Rectum (tissue), 1 donor: ENCODE measurements around a stretch of chr1.

DNA sequence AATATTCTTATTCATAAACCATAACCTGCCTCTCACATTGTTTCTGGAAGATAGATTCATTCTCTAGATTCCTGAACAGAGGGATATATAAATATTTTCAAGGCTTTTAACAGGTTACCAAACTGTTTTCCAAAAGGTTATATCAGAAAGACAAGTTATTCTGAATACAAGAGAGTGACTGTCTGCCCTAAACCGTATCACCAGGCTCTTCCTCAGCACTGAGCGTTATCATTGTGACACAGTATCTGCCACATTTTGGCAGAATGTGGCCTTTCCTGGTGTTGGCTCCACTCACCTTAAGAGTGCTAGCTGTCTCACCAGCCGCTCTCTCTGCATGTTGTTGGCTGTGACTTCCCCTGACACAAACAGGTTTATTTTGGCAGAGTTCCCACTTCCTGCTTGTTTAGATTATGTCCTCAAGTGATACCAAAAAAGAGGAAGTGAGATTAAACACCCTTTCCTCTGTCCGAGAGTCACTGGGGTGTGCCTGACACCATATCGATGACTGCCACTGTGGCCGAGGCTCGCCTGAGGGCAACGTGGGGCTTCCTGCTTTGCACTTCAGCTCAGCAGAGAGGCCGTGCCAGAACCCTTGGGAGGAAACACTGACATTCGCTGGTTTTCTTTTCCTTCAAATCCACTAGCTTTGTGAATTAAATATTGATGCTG is 102.3 kb downstream of the JAK1 start:
- PRO-cap, result bidirectional peak, plus-strand start at position 514 of the sequence, minus-strand start at position 332 of the sequence

DNA sequence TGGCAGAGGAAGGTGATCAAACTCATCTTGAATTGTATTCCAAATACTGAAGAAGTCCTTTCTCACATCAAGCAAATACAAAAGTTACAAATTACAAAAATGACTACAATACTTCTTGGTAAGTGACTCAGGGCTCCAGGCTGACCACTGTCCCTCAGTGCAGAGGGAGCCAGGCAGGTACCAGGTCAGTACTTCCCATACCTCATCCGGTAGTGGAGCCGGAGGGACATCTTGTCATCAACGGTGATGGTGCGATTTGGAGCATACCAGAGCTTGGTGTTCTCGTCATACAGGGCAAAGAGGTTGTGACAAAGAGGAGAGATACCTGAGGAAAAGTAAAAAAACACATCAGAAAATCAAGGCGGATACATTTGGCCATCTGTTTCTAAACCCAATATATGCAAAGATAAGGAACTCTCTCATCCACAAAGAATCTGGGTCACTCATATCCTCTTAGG is 87.5 kb downstream of the JAK1 start:
- PRO-cap, result no peak

GRCh38 chr1:64917136-64918298 is 48.8 kb downstream of the JAK1 start:
- PRO-cap, result no peak

DNA sequence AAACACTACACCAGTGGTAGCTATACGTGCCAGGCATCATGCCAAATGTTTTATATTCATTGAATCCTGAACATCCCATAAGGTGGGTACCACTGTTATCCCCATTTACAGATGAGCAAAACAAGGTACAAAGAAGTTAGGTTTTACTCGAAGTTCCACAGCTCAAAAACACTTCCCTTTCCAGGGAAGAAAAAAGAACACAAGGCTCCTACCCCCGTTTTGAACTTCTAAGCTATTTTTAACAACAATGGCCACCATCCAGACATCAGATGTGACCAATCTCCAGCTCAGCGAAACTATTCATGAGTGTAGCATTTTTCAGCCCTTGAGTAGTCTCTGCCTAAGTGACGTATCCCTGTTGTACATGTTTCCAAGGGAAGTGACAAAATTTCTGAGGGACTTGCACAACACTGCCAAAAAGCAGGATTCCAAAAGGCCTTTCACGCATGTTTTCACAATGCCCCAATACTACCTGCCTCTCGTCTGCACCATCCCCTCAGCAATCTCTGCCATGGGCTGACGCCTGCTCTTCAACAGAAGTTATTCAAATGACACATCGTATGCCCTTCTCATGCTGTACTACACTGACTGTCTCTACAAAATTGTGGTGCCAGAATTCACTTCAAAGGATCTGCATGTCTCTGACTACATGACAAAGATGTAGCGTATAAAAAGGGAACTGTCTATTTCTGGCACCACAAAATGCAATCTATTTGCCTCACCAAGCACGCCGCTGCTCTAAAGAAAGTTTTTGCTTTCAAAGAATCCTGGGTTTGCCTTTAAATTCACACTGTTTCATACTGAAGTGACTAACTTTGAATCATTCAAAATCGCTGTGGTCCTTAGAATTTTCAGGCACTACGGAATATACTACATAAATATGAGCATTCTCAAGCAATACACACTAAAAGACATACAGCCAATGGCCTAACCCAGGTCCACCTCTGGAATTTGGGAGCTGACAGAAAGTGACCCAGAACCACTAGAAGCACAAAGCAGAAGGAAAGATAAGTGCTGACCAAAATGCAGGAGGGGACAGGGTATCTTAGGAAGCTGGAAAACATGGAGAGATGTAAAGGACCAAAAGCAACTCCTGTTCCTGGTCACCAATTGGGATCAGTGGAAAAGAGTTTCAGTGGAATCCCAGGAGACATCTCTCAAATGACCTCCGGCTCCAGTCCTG is 32.9 kb downstream of the JAK1 start:
- PRO-cap, result bidirectional peak, plus-strand start outside the sequence, minus-strand start at position 992 of the sequence

GRCh38 chr1:64982994-64983556 is 16.7 kb upstream of the JAK1 start:
- PRO-cap, result no peak

- PRO-cap, result bidirectional peak, plus-strand start at chr1:65003179, minus-strand start at chr1:65003078; unidirectional peak, minus-strand start at chr1:65003346
Measured at GRCh38 chr1:65003011-65003639, 36.8 kb upstream of the JAK1 start.

DNA sequence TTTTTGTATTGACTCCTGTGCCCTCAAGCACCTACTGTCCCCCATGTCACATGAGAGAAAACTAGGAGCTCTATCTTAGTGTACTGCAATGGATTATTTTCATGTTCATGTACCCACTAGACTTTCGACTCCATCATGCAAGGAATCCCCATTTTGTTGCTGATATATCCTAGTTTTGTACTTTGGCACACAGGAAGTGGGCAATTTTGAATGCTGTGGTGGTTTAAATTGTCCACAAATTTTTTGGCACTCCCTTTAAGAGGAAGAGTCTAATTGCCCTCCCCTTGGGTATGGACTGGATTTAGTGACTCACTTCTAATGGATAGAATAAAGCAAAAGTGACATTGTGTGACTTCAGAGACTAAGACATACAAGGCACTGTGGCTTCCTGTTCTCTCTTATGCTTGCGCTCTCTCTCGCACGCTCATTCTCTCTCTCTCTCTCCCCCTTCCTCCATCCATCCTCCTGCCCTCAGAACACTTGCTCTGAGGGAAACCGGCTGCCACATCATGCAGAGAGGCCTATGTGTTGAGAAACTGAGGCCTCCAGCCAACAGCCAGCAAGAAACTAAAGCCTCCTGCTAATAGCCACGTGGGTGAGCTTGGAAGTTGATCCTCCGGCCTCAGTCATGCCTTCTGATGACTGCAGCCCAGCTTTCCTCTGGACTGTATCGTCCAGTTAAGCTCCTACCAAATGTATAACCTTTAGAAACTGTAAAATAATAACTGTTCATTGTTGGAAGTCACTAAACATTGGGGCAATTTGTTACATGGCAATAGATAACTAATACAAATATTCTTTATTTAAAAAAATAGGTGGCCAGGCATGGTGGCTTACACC is 43.8 kb upstream of the JAK1 start:
- PRO-cap, result no peak

DNA sequence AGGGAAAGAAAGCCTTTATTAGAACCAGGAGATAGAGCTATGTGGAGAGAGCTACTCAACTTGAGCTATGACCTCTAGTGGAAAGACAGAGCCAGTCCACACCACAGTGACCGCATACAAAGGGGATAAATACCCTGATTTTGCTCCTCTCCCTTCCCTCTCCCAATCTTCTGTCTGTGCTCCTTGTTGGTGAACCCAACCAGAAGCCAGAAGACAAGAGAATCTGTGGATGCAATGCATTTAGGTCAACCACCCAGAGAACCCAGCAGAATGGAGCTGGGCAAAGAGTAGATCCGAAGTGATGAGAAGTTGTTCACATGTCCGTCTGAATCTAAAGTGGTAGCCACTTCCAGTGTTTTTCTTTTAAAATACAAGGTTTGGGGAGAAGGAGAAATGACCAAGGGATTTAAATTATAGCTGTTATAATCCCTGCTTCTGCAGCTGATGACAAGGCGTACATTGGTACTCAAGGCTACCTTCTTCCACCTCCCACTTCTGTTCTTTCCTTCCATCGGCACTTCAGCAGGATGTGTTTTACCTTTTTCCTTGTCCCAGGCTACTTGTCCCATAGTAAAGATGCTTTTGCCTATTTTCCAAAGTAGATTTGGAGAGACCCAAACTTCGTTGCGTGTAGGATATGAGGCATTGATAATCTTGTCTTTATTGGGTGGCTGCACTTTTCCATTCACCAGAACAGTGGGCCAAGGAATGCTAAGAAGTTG is 54.7 kb upstream of the JAK1 start:
- PRO-cap, result no peak

DNA sequence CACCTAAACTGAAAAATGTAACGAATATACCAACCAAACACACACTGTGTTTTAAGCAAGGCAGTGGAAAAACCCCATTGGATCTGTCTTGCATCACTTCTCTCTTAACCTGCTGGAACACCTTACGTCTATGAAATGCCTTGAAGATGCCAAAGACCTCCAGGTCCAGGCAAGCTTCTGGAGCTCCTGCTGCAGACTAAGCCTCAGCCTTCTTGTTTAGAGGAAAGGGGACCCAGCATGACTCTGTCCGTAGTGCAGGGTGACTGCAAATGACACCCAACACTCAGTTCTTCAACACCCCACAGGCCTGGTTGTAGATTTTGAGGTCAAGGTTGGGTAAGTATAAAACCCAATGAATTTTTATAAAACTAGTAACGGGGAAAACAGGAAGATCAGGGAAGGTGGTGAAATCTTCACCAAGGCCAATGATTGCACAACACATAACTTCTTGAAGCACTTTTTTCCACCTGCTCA is 89.3 kb upstream of the JAK1 start:
- PRO-cap, result no peak

DNA sequence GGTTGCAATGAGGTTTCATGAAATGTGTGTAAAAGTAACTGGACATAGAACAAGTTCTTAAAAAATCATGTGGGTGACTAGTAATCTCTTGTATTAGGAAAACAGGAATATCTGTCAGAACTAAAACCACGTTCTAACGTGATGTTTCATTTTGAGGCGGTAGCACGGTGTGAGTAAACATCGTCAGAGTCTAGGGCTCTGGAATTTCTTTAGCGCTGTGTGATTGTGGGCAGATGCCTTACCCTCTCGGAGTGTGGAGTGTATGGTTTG is 55.4 kb upstream of the DNAJC6 start:
- PRO-cap, result no peak

GRCh38 chr1:65394514-65395093 is 25.9 kb upstream of the LEPR start:
- PRO-cap, result no peak

DNA sequence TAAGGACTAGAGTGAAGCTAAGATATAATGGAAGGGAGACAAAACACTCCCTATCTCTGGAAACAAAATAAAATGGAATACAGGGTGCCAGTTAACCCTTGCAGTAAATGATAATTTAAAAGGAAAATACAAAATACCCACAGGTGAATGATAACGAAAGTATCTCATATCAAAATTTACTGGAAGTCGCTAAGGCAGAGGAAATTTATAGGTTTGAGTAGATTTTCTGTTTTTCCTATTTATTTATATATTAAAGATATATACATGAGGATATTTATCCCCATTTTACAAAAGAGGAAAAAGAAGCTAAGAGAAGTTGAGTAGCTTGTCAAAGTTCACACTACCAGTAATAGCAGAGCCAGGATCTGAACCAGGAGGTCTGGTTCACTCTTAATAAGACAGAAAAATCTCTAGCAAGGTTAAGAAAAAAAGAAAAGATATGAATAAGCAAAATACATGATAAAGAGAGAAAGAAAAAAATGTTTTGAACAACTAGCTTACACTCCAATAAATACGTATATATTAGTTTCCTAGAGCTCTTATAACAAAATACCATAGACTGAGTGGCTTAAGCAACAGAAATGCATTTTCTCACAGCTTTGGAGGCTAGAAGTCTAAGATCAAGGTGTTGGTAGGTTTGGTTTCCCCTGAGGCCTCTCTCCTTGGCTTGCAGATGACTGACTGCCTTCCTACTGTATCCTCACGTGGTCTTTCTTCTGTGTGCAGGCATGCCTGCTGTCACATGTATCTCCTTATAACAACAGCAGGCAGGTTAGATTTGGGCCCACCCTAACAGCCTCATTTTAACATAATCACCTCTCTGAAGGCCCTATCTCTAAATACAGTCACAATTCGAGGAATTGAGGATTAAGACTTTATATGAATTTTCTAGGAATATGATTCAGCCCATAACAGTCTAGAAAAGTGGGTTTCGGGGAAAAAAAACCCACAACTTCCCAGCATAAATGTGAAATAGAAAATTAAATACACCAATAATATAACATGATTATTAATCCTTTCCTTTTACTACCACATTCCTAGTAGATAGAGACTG is 60.3 kb downstream of the LEPR start:
- PRO-cap, result no peak

DNA sequence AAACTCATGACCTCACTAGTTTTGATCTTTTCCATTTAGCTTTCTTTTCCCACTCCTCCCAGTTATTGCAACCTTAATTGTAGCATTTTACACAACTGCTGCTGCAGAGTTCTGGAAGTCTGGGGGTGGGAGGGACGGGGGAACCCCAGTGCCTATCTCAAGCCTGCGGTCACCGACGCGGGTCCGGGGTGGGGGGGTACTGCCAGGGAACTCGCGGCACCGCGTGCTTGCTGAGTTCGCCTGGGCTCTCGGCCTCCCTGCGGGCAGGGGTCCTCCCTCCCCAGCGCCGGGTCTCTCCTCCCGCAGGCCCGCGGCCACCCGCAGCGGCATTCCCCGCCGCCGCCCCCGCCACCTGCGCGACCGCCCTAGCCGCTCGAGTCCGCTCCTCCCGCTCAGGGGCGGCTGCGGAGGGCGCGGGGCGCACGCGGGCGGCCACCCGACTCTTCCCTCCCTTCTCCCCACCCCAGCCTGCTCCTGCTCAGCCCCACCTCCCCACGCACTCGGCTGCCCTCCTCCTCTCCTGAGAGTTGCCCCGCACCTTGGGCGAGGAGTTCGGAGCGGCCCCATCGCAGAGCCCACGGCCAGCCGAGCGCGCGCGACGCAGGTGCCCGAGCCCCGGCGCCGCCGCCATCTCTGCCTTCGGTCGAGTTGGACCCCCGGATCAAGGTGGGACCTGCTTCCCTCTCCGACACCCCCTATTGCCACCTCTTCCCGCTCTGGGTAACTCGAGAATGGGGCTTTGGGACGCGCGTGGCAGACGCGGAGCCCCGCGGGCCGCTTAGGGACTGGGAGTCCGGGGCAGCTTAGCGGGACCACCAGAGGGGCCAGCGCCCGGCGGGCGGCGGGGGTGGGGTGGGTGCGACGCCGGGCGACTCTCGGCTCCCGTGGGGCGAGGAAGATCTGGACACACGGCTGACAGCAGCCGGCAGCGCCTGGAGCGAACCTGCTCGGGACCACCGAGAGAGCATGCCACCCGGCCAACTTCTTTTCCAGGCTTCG is 105.0 kb downstream of the LEPR start:
- PRO-cap, result bidirectional peak, plus-strand start at position 395 of the sequence, minus-strand start at position 367 of the sequence; bidirectional peak, plus-strand start at position 728 of the sequence, minus-strand start at position 635 of the sequence

DNA sequence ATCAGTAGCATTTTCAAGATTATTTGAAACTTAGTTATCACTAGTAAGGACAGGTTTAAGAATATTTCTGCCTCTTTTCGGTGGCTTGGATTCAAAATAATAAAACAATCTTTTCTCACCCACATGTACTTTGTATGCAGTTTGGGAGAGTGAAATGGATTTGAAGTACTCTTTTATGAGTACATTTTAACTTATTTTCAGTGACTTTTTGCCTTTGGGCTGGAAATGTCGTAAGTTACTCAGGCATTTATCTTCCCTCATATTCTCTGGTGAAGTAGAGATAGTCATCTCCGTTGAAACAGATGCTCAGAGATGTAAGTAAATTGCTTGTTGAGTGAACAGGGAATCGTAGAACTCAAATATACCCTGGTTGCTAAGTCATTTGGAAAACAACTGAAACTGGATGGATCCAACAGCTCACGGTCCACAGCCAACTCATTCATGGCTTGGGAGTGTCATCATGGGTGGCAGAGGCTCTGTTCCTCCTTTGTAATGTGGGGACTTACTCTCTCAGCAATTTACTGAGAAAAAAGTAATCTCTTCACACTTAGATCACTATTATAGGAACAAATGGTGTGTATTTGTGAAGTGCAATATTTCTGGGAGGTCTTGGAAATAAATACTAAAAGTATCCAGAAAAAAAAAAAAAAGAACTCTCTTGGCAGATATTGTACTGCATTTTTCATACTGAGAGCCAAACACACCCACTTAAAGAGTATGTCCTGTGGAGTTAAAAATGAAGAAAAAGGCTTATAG is 107.2 kb downstream of the LEPR start:
- PRO-cap, result no peak

DNA sequence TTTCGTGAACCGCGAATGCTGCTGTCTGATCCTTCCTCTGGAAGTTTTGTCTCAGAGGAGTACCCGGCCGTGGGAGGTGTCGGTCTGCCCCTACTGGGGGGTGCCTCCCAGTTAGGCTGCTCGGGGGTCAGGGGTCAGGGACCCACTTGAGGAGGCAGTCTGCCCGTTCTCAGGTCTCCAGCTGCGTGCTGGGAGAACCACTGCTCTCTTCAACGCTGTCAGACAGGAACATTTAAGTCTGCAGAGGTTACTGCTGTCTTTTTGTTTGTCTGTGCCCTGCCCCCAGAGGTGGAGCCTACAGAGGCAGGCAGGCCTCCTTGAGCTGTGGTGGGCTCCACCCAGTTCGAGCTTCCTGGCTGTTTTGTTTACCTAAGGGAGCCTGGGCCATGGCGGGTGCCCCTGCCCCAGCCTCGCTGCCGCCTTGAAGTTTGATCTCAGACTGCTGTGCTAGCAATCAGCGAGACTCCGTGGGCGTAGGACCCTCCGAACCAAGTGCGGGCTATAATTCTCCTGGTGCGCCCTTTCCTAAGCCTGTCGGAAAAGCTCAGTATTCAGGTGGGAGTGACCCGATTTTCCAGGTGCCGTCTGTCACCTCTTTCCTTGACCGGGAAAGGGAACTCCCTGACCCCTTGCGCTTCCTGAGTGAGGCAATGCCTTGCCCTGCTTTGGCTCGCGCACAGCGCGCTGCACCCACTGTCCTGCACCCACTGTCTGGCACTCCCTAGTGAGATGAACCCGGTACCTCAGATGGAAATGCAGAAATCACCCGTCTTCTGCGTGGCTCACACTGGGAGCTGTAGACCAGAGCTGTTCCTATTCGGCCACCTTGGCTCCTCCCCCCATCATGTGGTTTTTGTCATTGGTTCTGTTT is 129.9 kb downstream of the LEPR start:
- PRO-cap, result no peak

- PRO-cap, result no peak
Measured at GRCh38 chr1:65691868-65692302, 100.8 kb upstream of the PDE4B start.

- PRO-cap, result no peak
Measured at GRCh38 chr1:66176693-66177329, 357.1 kb upstream of the SGIP1 start.

GRCh38 chr1:66247510-66247871 is 286.5 kb upstream of the SGIP1 start:
- PRO-cap, result no peak

DNA sequence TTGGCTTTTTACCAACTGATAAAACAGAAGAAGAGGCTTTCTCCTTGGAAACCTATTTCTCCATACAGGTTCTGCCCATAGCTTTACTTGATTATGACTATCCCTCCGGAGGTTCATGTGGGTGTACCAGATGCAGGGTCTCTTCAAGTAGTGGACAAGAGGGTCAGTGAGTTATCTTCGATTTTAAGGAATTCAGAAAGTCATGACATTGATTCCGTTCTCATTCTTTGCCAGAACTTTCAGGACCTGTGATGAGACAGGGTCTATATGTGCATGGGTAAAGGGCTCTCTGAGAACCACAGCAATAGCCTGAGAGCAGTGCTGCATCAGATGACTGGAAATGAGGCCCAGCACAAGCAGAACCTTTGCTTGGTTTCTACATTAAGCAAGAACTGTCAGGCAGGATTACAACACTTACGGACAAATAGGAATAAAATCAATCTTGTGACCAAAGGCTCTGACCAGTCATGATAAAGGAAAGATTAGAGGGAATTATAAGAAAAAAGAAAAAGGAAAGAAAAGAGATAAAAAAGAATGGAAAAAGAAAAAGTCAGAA is 263.6 kb upstream of the SGIP1 start:
- PRO-cap, result no peak

- PRO-cap, result no peak
Measured at GRCh38 chr1:66367572-66368109, 166.3 kb upstream of the SGIP1 start.